Heart right ventricle (tissue), 2 donors: ENCODE measurements around a stretch of chr18.

DNA sequence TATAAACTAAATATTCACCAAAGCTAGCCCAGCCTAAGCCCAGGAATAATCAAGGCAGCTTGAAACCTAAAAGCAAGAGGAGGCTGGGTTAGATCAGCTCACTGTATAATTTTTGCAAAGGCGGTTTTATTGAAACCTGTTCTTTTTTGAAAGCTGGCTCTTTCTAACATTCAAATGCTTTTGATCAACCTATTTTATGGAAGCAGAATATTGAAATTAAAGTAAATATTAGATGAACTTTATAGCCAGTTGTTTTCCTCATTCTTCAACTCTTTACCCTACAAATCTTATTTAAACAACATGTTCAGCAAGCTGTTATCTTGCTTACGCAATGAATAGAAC lies 241.5 kb downstream of the NEDD4L start:
- PRO-cap, 2 experiments: no peak in any of the 2 experiments

GRCh38 chr18:58328870-58329519 lies 285.0 kb downstream of the NEDD4L start:
- PRO-cap, 2 experiments: no peak in any of the 2 experiments

DNA sequence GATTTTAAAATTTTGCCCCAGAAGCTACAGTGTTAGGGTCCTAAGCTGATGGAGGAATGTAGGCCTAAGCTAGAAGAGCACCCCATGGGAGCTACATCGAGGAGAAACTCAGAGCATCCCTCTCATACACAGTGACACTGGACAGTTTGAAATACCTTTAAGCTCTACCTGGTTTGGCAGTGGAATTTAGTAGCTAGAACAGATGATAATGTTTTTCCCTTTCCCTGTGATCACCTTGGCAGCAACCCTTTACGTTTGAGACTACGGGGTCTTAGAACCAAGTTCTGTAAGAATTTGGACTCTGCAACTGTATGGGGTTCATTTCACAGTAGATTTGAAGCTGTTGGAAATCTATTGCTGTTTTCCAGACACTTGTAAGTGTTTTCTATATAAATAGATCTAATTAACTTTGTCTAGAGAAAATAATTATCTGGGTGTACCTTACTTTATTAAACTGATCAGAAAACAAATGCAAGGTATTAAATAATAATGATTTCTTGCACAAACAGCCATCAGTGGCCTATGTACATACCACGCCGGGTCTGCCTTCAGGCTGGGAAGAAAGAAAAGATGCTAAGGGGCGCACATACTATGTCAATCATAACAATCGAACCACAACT lies 288.3 kb downstream of the ALPK2 start:
- PRO-cap, 2 experiments: no peak in any of the 2 experiments

- PRO-cap, 2 experiments: no peak in any of the 2 experiments
Measured at GRCh38 chr18:58407109-58407688, 221.7 kb downstream of the ALPK2 start.

GRCh38 chr18:58413124-58413634 lies 215.7 kb downstream of the ALPK2 start:
- PRO-cap, 2 experiments: no peak in any of the 2 experiments

- PRO-cap, 2 experiments: no peak in any of the 2 experiments
Measured at GRCh38 chr18:58429530-58429882, 199.4 kb downstream of the ALPK2 start.

DNA sequence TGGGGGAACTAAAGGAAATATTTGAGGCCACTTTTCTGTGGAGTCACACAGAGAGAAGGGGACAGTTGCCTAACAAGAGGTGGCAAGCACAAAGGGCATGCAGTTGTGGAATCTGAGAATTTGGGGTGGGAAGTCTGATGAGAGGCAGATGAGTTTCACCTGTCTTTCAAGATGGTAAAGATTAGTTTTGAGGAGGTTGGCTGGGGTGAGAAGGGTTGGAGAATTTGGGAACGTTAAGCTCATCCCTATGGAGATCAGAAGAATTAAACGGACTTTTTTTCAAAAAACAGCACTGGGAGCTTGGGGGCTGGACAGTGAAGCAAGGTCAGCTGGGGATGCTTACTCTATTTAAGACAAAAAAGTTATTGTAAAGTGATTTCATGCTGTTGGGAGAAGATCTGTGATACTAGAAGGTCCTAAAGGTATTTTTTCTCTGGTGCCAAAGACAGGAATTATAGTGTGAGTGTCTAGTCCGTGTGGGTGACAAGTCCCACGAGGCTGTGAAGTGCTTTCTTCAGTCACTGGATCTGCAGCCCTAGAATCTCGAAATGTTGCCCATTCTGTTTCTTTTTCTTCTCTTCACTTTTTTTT lies 3.1 kb downstream of the MALT1 start:
- PRO-cap, 2 experiments: no peak in any of the 2 experiments

DNA sequence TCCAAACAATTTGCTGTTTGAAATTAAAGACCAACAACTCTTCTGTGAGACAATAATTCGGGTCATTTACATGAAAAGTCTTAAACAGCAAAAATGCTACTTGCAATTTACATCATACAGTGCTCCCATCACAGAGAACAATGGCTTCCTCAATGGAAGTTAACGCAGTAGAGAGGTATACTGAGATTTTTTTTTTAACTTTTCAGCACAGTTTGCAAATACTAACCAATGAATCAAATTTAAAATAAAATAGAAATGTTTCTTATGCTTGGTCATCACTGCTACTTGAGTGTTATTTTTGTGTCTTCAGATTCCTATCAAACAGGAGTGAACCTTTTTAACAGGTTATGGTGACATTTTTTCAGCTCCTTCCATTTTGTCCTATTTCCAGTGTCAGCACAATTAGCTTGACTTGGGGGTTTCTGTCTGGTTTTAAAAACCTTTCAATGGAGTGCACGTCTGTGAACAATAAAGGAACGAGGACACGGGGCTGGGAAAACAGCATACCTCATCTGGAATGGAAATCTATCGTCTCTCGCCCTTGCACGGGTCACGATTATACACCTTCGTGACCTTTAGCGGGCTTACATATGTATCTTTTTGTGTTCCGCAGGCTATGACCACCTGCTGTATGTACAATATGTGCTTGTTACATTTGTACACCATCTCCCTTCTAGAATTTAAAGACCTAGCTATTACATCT lies 2.5 kb upstream of the ZNF532 start:
- PRO-cap, 2 experiments: no peak in any of the 2 experiments

GRCh38 chr18:58862770-58863242 lies 1.9 kb upstream of the ZNF532 start:
- PRO-cap, 2 experiments: no peak in any of the 2 experiments

- PRO-cap, 2 experiments: no peak in any of the 2 experiments
Measured at GRCh38 chr18:58864570-58864684, 250 bp upstream of the ZNF532 start.

DNA sequence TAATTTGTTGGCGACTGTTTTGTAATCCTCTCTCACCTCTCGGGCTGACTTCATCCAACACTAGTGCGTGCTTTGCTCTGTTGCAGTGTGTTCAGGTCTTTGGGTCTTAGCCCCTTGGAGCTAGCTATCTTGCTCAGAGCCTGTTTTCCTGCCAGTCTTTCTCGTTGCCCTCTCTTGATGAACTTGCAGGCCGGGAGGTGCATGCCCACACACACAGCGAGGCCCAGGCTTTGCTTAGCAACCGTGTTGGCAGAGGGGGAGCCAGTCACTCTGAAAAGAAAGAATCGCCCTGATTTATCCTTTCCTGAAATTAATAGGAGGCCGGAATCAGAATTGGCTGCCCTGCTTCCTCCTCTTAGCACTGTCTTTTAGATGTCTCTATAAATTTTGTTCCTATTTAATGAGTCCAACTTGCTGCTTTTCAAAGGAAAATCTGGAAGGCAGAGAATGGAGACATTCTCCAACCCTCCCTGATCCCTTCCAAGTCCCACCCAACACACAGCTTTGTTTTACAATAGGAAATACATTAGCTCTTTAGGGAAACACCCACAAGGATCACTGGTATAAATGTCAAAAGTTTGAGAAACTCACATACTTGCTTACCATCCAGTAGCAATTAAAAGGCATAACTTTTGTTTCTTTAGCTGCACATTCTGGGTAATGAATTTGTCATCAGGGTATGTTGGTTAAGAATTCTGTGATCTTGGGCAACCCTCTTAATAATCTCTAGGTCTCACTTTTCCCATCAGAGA lies 97.4 kb upstream of the SEC11C start:
- PRO-cap, 2 experiments: peak in 1 of 2 experiments; most common plus-strand start position 561 of the sequence (in 1); most common minus-strand start position 435 of the sequence (in 1)

DNA sequence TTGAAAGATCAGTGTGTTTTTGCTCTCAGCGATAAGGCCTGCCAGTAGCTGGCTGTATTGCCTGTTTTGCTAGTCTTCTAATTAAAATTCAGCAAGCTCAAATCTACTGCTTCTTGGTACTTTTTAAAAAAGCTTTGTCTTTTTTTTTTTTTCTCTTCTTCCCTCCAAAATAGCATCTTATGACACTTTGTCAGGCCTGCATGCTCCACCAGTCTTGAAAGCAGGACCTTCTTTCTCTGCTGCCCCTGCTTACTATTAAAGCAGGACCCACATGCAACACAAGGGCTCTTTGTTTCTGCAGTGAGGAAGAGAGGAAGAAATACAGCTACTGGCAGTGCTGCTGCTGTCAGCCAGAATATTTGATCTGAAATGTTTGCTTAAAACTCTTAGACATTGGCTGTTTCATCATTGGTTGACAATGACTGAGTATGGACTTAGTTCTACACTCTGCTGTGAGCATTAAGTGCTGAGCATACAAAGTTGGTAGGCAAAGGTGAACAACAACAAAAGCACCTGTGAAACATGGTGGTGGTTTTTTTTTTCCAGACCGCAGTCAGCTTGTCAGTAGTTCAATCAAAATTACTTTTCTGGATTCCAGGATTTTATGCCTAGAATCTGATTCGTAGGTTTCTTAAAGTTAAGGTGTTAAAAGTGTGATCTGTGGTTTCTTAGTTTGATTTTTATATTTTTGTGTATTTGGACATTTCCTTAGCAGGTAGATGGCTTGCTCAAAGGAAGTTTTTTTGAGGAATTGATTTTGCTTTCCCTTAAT lies 2.0 kb downstream of the SEC11C start:
- PRO-cap, 2 experiments: no peak in any of the 2 experiments

GRCh38 chr18:59324153-59324680 lies 5.8 kb upstream of the CPLX4 start:
- PRO-cap, 2 experiments: no peak in any of the 2 experiments

DNA sequence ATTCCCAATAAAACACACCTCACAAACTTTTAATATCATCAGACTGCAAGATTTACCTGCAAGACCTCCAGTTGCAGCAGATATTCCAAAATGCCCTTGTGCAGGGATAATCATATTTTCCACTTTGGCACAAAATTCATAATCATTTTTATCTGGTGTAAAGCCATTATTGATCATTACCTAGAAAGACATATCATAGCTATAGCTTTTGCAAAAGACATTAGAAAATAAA lies 10.1 kb downstream of the LMAN1 start:
- PRO-cap, 2 experiments: no peak in any of the 2 experiments

- PRO-cap, 2 experiments: peak in 1 of 2 experiments; most common plus-strand start chr18:59471123 (in 1)
Measured at GRCh38 chr18:59470890-59471295, 111.8 kb upstream of the LMAN1 start.

GRCh38 chr18:60320436-60320823 lies 52.1 kb downstream of the MC4R start:
- PRO-cap, 2 experiments: peak in 1 of 2 experiments; most common plus-strand start chr18:60320696 (in 1)

- PRO-cap, 2 experiments: peak in 2 of 2 experiments; most common plus-strand start chr18:61582091 (in 1); most common minus-strand start chr18:61581959 (in 1)
Measured at GRCh38 chr18:61581561-61582728, 248.7 kb downstream of the CDH20 start.

- PRO-cap, 2 experiments: peak in 2 of 2 experiments; most common minus-strand start chr18:61606809 (in 1)
Measured at GRCh38 chr18:61606666-61607429, 273.6 kb downstream of the CDH20 start.

- PRO-cap, 2 experiments: no peak in any of the 2 experiments
Measured at GRCh38 chr18:61825170-61825911, 67.5 kb downstream of the RNF152 start.

DNA sequence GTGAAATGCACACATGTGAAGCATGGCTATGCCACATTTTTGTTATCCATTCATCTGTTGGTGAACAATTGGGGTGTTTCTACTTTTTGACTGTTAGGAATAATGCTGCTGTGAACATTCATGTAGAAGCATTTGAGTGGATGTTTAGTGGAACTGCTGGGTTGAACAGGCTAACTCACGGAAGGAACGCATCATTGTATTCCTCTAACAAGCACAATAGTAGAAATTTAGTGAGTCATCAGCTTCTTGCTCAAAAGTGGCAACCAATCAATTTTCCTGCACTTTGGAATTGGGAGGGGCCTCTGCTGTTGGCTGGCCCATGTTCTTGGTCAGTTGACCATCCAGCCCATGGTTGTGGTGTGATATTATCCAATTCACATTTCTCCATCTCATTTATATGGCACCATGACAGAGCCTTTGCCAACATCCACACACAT lies 95.0 kb downstream of the TNFRSF11A start:
- PRO-cap, 2 experiments: peak in 1 of 2 experiments; most common plus-strand start position 281 of the sequence (in 1); most common minus-strand start position 218 of the sequence (in 1)